ENCODE results near the gene SCGB1C2.

DNA sequence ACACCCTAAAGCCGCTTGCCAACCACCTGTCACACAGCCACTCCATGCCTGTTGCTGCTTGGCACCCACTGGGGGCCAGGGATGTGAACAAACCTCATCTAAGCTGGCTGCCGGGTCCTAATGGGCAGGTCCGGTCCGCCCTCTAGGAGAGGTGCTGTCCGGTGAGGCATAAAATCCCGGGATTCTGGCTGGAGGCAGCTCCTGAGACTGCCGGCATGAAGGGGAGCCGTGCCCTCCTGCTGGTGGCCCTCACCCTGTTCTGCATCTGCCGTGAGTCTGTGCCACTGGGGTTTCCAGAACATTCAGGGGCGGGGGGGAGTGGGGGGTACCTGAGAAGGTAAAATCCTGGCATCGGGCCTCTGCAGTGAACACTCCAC is at the start of gene SCGB1C2:
TSS of gene SCGB1C2 (plus strand) at position 194 of the 377 bp plus-strand sequence.
- RRBS, result no CpG with 5 or more reads among the region's 11 CpGs

- RRBS, result 7% methylated on average over 14 of the region's 42 CpGs
Observed at GRCh38 chr17:179728-180465, 1.6 kb downstream of the DOC2B start.

DNA sequence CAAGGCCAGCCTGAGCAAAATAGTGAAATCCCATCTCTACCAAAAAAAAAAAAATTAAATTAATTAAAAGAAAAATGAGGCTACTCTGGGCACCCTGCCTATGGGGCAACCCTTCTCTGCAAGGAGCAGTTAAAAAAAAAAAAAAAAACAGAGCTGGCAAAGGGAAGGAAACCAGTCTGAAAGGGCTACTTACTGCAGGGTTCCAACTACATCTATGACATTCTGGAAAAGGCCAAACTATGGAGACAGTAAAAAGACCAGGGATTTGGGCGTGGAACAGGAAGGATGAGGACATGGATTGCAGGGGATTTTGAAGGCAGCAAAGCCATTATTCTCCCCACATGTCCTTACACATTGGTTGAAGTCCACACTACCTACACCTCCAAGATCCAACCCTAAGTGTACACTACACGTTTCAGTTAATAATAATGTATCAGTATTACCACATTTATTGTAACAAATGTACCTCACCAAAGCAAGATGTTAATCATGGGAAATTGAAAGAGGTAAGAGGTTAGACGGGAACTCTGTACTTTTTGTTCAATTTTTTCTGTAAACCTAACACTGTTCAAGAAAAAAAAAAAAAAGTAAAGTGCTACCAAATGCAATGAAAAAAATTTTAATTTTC is 4.5 kb downstream of the RPH3AL start:
- RRBS, result no CpG with 5 or more reads among the region's 3 CpGs

DNA sequence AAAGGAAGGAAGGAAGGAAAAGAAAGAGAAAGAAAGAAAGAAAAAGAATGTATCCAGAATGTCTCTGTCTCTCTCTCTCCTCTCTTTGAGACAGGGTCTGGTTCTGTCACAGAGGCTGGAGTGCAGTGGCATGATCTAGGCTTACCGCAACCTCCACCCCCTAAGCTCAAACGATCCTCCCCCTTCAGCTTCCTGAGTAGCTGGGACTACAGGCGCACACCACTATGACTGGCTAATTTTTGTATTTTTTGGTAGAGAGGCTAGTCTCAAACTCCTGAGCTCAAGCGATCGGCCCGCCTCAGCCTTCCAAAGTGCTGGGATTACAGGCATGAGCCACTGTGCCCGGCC is 8.2 kb downstream of the C17orf97 start:
- RRBS, result no CpG with 5 or more reads among the region's 7 CpGs

DNA sequence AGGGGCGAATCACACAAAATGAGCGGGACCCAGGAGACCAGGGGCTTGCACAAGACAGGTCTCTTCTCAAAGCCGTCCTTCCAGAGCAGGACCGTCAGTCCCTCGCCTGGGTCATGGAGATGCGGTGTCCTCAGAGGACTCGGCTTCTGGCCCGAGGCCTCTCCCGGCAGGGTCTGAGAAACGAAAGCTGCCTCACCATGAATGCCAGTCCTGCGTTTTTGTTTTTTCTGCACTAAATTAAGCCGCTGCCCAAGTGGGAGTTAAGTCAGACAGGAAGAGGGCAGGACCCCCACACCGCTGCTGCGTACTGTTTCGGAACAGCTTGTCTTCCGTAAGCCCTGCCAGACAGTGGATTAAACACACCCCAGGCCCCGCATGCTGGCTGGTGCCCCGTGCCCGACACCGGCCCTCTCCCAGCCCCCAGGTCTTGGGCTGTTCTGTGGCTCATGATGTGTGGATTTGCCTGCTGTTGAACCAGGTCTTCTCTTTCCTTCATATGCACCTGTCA is 84.6 kb downstream of the C17orf97 start:
- RRBS, result no CpG with 5 or more reads among the region's 20 CpGs

- RRBS, result no CpG with 5 or more reads among the region's 3 CpGs
Observed at GRCh38 chr17:699205-699517, 15.5 kb downstream of the VPS53 start.

DNA sequence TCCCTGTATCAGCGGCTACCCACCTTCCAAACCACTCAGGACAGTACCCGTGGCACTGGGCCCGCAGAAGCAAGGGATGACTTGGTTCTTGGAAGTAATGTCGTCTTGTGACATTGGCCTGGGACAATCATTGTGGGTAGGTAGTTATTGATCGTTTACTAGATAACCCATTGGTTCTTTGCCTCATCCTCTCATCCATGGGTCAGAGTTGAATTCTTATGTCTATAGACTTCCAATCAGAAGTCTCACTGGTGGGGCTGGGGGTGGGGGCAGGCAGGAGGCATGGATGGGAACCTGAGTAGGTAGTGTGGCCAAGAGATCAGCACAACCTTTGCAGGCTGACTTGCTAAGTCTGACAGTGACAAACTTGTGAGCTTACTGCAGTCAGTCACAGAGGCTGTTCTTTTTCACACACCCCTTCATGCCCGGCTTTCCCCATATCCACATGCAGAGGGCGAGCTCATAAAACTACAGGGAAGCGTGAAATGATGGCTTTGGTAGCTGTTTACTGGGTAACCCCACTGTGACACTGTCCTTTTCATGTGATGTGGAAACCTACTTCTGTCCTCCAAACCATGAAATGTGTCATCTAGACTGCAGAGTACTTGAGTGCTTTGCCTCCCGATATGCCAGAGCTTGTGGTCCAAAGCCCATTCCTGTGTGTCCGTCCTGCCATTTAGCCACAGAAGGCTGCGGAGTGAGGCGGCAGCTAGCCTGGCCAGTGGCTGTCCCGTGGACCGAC is 9.7 kb downstream of the TLCD3A start:
- RRBS, result no CpG with 5 or more reads among the region's 14 CpGs

GRCh38 chr17:781237-781859 is 732 bp downstream of the GLOD4 start:
- RRBS, result 0% methylated on average over 1 of the region's 16 CpGs

- RRBS, result no CpG with 5 or more reads among the region's 17 CpGs
Observed at GRCh38 chr17:792135-792777, 10.1 kb downstream of the MRM3 start.

GRCh38 chr17:800180-801086 is 18.3 kb downstream of the MRM3 start:
- RRBS, result 96% methylated on average over 15 of the region's 39 CpGs

- RRBS, result no CpG with 5 or more reads among the region's 21 CpGs
Observed at GRCh38 chr17:883013-883978, 96.3 kb downstream of the NXN start.

DNA sequence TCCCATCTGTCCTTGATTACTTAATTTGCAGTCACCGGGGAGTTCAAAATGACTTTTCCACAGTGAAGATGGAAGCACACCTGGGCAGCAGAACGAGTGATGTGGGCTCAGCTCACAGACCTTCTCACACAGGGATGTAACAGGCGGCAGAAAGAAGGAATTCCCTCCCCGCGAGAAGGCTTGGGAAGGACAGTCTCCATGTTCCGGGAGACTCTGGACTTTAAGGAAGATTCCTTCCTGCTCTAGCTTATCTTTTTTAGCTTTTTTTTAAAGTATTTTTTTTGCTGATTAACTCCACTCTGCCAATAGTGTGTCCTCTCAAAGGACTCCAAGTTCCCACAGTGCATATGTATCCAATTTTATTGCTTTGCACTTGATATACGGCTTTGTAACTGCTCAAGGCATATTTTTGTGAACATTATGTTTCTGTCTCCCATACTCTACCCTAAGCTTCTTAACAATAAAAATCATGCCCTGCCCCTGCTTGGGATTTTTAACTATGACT is 68.8 kb downstream of the NXN start:
- RRBS, result no CpG with 5 or more reads among the region's 7 CpGs

GRCh38 chr17:1004843-1005925 is 8.3 kb downstream of the TIMM22 start:
- RRBS, result no CpG with 5 or more reads among the region's 35 CpGs

DNA sequence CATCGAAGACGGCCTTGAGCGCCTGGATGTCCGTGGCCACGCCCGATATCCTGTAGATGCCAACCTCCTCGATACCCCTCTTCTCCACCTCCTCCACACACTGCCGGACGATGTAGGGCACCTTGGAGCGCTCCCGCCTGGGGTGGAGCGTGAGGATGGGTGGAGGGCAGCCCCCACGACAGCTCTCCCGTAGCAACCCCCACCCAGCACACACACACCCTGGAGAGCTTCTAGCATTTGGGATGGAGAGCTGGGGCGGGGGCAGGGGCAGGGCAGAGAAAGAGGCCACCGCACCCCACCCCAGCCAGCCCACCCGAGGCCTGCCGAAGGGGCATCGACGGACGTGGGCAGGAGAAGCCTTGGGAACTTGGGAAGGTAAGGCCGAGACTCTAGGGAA is 14.9 kb downstream of the TIMM22 start:
- RRBS, result no CpG with 5 or more reads among the region's 22 CpGs

DNA sequence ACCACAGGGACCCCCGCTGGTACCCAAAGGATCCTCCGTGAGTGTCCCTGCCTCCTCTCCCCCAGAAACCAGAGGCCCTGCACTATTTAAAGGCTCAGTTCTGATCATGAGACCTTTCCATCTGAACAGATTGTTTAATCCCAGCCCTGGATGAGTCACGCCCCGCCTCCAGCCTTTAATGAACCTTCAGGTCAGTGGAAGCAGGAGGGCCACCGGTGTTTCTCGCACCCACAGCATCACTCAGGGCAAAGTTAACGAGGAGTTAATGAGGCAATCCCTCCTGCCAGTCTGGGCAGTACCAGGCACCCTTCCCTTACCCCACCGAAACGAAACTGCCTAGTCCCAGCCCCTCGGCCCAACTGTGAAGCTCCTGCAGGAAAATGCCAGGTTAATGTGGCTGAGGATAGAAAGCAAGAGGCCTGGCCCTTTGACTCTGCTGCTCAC is 32.4 kb downstream of the TIMM22 start:
- RRBS, result no CpG with 5 or more reads among the region's 10 CpGs

DNA sequence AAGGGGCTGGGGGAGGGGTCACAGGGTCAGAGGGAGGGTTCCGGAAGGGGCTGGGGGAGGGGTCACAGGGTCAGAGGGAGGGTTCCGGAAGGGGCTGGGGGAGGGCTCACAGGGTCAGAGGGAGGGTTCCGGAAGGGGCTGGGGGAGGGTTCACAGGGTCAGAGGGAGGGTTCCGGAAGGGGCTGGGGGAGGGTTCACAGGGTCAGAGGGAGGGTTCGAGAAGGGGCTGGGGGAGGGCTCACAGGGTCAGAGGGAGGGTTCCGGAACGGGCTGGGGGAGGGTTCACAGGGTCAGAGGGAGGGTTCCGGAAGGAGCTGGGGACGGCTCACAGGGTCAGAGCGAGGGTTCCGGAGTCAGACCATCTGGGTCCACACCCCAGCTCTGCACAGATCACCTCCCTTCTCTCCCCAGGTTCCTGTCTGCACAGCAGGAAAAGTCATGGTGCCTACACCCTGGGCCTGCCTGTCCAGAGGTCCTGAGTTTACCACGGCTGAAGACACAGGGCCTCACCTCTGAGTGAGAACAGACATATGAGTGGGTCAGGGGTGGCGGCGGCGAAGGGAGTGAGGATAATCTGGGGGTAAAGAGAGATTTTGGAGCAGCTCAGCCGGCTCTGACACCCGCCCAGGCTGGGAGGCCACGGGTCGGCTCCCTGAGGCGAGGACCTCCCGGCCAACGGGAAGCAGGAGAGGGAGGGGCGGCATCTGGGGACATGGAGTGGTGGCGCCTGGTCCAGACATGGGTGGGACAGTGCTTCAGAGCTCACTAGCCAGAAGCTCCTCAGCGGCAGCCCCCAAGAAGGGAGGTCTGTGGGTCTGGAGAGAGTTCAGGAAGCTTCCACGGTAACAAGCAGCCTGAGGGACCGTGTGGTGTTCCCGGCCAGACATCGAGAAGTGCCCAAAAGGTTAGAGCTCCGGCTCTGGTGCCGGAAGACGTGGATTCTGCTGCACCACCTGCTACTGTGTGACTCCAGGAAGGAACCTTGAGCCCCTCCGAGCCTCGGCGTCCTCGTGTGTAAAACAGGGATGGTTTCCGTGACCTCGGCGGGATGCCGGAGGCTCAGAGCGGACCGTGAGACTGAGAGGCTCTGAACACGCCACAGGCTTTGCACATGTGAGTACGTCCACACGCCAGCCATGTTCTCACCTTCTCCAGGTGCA is 56.6 kb downstream of the TIMM22 start:
- RRBS, result 96% methylated on average over 9 of the region's 45 CpGs

DNA sequence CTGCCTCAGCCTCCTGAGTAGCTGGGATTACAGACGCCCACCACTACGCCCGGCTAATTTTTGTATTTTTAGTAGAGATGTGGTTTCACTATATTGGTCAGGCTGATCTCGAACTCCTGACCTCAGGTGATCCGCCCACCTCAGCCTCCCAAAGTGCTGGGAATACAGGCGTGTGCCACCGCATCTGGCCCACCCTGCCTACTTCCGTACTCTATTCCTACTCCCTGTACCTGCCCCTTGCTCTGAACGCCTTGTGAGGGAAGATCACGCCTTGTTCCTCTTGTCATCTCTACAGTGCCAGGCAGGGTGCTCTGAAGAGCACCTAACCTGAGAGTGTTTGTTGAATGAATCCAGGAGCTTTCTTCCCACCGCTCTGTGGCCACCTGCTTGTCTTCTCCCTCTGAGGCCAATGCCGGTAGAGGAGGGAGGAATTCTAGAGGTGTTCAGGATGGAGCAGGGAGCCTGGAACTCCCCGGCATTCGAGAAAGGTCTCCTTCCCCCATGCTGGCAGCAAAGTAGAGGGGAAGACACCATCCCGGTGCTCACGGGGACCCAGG is 73.1 kb downstream of the ABR start:
- RRBS, result 99% methylated on average over 4 of the region's 16 CpGs

DNA sequence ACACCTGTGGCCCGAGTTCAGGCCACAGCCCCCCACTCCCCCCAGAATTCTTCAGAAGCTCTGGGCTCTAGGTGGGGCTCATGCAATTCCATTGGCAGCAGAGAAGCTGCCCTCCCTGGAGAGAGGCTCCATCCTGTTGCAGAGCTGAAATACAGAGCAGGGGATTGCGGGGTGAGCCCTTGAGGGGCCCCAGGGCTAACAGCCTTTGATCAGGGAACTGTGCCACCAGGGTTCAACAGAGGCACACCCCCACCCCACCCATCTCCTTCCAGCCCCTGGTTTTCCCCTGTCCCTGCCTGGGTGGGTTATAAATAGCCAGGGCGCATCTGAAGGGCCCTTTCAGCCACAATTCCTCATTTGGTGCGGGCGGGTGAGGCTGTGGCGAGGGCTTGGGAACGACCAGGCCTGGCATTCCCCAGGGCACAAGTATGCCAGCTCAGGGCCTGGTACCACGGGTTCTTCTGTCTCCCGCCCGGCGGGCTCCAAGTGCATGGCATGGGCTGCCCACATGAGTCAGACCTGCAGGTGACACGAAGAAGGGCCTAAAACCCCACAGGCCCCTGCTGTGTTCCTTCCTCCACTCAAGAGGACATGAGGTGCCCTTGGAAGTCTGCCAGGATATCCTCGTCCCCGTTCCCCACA is 69.1 kb downstream of the ABR start:
- RRBS, result no CpG with 5 or more reads among the region's 14 CpGs

DNA sequence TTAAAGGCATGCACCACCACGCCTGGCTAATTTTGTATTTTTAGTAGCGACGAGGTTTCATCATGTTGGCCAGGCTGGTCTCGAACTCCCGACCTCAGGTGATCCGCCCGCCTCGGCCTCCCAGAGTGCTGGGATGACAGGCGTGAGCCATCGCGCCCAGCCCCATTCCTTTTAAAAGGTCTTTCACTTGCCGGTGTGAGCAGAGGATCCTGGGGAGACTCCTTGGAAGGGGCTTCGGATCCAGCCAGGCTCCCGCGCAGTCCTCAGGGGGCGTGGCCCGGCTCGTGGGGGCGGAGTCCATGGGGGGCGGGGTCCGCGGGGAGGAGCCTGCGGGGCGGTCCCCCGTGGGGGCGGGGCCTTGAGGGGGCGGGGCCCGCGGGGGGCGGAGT is 23.2 kb upstream of the ABR start:
- RRBS, result 14% methylated on average over 5 of the region's 30 CpGs

- RRBS, result no CpG with 5 or more reads among the region's 16 CpGs
Observed at GRCh38 chr17:1210429-1211083, 30.8 kb upstream of the ABR start.